ENCODE measurements around the genes LYPLA2, STPG1, NIPAL3 and NCMAP.

- RRBS, result no CpG with 5 or more reads among the region's 10 CpGs
Measured at GRCh38 chr1:23196525-23197308, 20.6 kb downstream of the HTR1D start.

- RRBS, result no CpG with 5 or more reads among the region's 5 CpGs
Measured at GRCh38 chr1:23319089-23320247, 24.6 kb downstream of the HNRNPR start.

DNA sequence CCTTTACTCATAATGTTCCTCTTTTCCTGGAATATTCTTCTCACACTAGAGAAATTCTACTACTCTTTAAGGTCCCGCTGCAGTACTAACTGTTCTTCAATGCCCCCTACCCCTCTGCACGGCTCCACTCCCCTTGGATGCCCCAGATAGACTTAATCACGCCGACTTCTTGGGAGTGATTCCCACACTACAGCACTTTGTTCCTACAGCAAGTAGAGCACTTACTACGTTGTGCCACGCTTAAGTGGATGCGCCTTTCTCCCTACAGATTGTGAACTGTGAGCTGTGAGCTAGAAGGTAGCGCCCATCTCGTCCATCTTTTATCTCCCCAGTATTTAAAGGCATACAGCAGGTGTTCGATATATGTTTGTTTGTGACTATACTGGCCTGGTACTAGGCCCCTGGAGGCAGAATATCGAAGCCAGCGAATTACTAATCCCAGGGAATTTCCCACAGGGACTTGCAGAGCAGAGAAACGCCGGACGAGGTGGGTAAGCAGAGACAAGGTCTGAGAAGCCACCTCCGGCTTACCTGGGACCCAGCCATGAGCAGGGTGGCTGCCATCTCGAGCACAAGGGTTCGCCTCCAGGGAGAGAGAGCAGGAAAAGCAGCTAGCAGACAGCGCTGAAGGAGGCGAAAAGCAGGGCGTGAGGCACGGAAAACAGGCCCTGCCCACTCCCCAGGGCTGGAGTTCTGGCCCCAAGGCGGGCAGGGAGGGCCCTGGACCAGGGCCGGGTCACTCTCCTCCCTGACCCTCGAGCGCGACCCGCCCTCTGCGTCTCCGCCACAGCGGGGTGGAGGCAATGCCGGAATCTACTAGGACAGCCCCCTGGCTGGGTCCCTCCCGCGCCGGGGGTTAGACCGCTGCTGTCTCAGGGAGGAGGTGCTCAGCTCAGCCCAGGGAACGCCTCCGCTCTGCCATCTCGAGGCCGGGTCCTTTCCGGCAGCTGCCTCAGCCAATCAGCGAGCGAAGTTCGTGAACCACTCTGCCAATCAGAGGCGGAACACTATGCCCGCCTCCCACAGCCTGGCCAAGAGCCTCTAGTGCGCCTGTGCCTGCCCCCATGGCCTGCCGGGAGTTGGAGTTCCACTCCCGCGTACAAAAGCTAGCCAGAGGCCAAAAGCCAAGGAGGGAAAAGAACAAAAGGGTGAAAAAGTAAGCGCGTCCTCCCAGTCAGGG lies 1.8 kb downstream of the ZNF436 start:
- RRBS, result 1% methylated on average over 16 of the region's 52 CpGs

DNA sequence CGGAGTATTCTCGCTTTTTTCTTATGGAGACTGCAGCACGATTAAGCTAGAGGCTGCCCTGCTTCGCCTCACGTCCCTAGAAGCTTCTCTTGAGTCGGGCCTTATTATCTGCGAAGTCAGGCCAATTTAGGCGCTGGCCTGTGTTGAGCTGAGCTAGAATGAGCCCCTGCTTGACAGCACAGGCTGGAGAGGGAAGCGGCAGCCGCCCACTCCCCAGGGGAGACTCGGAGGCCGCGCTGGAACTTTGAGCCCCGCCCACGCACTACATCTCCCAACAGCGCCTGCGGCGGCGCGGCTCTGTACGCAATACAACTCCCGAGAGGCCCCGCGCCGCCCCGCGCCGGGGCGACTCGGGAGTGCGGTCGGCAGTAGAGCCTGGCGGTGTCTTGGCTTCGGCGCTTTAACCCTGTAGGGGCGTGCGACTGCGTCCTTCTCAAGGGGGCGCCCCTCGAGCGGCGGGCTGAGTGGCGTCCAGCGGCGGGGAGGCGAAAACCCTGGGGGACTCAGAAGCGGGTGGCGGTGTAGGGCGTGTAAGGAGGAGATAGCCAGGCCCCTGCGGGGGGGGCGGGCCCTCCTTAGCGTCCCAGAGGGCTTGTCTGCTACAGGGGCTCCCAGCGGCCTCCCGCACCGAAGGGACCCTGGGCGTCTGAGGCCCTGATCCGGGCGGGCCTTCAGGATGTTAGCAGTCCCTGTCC lies 867 bp downstream of the ZNF436 start:
- RRBS, result no CpG with 5 or more reads among the region's 58 CpGs

GRCh38 chr1:23422969-23423338 lies 1.6 kb downstream of the TCEA3 start:
- RRBS, result no CpG with 5 or more reads among the region's 6 CpGs

DNA sequence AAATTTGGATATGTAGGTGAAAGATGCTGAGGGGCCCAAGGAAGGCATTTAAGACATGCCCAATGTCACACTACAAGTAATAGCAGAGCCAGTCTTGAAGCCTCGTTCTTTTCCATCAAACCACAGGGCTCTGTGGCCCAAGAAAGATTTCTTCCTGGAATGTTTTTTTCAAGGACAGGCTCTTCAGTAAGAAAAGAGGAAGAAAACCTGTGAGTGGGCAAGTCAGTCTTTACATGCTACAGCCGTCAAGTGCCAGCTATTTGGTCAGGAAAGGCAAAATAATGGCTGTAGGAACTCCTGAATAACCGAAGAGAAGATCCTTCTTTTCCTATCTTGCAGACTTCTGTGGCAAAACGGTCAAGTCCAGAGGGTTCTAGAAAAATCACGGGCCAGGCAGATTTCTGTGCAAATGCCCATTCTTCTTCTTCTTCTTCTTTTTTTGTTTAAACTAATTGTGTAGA lies 1.8 kb upstream of the ID3 start:
- RRBS, result no CpG with 5 or more reads among the region's 5 CpGs

GRCh38 chr1:23574140-23574555 lies 14.8 kb upstream of the ID3 start:
- RRBS, result no CpG with 5 or more reads among the region's 4 CpGs

DNA sequence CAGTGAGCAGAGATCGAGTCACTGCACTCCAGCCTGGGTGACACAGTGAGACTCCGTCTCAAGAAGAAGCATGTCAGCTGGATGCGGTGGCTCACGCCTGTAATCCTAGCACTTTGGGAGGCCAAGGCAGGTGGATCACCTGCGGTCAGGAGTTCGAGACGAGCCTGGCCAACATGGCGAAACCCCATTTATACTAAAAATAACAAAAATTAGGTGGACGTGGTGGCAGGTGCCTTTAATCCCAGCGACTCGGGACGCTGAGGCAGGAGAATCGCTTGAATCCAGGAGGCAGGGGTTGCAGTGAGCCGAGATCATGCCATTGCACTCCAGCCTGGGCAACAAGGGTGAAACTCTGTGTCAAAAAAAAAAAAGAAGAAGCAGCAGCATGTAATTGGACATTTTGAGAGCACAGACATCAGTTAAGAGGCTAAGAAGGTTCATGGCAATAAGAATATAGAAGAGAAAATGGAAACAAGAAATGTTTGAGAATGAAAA lies 11.9 kb upstream of the ELOA start:
- RRBS, result no CpG with 5 or more reads among the region's 14 CpGs

DNA sequence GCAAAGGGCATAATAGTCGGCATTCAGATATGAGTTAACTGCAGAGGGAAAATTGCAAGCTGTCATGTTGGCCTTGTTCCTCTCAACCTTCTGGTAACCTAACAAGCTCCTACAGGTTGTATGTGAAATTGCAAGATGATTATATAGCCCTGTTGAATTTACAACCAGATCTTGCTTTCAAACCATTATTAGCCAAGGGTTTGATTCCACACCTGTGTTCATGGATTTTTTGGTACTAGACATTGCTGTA lies 2.3 kb downstream of the ELOA start:
- RRBS, result no CpG with 5 or more reads among the region's 1 CpG

GRCh38 chr1:23790905-23791815 lies at the start of gene LYPLA2:
Gene LYPLA2, plus strand, starts transcription at chr1:23791145.
- RRBS, result 3% methylated on average over 10 of the region's 52 CpGs

DNA sequence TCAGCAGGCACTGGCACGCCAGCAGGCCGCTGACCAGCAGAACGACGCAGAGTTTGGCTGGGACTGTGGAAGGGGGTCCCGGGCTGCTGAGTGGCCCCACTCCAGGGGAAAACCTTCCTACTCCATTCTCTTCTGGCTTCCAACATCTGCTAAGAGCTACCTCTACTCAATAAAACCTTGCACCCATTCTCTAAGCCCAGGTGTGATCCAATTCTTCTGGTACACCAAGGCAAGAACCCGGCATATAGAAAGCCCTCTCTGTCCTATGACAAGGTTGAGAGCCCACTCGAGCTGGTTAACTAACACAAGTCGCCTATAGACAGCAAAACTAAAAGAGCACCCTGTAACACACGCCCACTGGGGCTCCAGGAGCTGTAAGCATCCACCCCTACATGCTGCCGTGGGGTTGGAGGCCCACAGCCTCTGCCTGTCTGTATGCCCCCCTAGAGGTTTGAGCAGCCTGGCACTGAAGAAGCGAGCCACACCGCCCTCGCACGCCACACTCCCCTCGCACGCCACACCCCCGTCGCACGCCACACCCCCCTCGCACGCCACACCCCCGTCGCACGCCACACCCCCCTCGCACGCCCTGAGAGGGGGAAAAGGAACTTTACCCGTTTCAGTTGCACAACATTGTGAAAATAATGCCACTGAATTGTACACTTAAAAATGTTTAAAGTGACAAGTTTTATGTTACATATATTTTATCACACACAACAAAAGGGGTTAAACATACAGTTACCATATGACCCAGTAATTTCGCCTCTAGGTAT lies 13.1 kb upstream of the HMGCL start:
- RRBS, result no CpG with 5 or more reads among the region's 28 CpGs

GRCh38 chr1:24216420-24216900 lies 29.4 kb upstream of the IFNLR1 start:
- RRBS, result no CpG with 5 or more reads among the region's 8 CpGs

- RRBS, result no CpG with 5 or more reads among the region's 15 CpGs
Measured at GRCh38 chr1:24373025-24374093, 40.2 kb downstream of the STPG1 start.

DNA sequence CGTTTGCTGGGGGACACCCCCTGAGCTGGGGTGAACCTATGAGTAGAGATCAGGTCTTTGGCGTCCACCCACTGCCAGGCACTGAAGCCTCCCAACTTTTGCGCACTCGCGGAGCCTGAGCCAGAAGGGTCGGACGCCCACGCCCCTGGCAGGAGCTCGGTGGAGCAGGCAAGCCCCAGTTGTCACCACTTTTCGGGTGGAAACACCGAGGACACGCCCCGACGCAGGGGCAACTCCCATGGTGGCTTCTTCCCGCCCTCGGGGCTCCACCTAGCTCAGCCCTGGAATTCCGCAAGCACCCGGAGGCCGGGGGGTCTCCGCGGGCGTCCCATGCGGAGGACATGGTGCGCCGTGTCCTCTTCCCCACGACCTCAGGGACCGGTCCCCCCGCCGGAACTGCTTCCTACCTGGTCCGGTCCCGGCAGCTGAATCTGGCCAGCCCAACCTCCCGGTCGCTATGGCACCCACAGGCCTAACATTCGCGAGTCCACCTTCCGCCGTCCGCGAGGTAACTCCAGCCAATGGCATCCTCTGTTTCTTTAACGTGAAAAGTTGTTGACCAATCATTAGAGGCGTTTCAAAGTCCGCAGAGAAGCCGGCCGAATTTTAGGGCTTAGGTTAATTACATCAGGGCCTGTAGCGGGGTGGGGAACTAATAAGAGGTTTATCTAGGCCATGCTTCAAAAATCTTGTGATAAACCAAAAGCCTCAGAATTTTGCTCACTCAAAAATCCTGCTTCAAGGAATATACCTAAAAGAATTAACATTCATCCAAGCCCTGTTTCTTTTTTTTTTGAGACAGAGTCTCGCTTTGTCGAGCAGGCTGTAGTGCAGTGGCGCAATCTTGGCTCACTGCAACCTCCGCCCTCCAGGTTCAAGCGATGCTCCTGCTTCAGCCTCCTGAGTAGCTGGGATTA lies at the start of gene STPG1:
Gene STPG1, minus strand, starts transcription at position 516 of the 917 bp plus-strand sequence.
- RRBS, result 2% methylated on average over 9 of the region's 50 CpGs

- RRBS, result 3% methylated on average over 8 of the region's 54 CpGs
Measured at GRCh38 chr1:24414776-24415986, at the start of gene NIPAL3. Gene NIPAL3, plus strand, starts transcription at chr1:24415802.

- RRBS, result no CpG with 5 or more reads among the region's 4 CpGs
Measured at GRCh38 chr1:24481929-24482444, 20.6 kb upstream of the RCAN3 start.

- RRBS, result no CpG with 5 or more reads among the region's 5 CpGs
Measured at GRCh38 chr1:24483409-24483842, 19.2 kb upstream of the RCAN3 start.

- RRBS, result no CpG with 5 or more reads among the region's 10 CpGs
Measured at GRCh38 chr1:24507380-24507907, 4.8 kb downstream of the RCAN3 start.

DNA sequence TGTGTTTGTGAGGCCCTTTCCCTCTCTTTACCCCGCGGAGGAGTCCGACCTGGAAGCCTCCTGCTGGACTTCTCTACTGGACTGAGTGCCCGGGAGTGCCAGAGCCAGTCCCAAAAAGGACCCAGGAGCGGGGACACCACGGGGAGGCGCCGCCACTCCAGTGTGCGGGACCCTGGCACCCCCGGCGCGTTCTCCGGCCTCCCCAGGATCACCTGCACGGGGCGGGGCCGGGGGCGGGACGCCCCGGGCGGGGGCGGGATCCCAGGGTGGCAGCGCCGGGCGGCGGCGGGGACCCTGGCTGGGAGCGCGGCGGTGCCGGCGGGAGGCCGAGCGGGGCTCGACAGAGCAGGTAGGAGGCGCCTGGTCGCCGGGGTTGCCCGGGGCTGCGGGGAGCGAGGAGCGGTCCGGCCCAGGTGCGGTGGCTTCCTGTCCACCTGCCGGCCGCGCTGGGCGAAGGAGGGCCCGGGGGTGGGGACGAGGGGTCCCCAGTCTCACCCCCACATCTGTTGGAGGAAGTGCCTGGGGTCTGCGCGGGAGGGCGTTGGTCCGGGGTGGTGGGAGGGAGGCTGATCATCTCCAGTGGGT lies at the start of gene NCMAP:
Gene NCMAP, plus strand, starts transcription at position 267 of the 585 bp plus-strand sequence.
- RRBS, result 4% methylated on average over 25 of the region's 53 CpGs

- RRBS, result no CpG with 5 or more reads among the region's 20 CpGs
Measured at GRCh38 chr1:24705172-24706130, 39.8 kb upstream of the CLIC4 start.